ENCODE data around the genes OR1D2, OR1A1 and TAX1BP3.

- PRO-cap, result no peak
- RAMPAGE, long total RNA, 4 experiments, result no peak in any of the 4 experiments
Measured at GRCh38 chr17:2383314-2383782, 17.5 kb downstream of the MNT start.

GRCh38 chr17:2398665-2399154 is 2.1 kb downstream of the MNT start:
- PRO-cap, result bidirectional peak, plus-strand start at chr17:2399102, minus-strand start at chr17:2398988
- RAMPAGE, long total RNA, 4 experiments, result no peak in any of the 4 experiments

- PRO-cap, result no peak
- RAMPAGE, long total RNA, 4 experiments, result no peak in any of the 4 experiments
Measured at GRCh38 chr17:2420032-2421040, 19.5 kb upstream of the MNT start.

DNA sequence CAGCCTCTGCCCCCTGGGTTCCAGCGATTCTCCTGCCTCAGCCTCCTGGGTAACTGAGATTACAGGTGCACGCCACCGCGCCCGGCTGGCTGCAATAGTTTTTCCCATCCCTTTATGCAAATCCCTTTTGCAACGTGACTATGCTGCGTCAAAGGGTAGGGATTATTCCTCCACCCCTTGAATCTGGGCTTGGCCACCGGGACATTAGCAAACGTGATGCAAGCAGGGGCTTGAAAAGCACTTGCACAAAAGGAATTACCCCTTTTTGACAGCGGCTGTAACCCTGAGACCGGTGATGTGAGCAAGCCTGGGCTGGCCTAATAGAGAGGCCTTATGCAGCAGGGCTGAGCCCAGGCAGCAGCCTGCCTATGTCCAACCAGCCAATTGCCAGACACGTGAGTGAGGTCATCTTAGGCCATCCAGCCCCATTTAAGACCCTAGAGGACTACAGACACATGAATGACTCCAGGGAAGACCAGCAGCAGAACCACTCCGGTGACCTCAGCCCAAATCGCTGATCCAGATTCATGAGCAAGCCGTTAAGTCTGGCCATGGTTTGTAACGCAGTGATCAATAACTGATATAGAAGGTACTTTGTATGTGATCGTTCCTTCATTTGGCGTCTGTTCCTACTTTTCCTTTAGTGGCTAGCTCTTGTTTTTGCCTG is 30.3 kb upstream of the PAFAH1B1 start:
- PRO-cap, result no peak
- RAMPAGE, long total RNA, 4 experiments, result no peak in any of the 4 experiments

- PRO-cap, result no peak
- RAMPAGE, long total RNA, 4 experiments, result no peak in any of the 4 experiments
Measured at GRCh38 chr17:2685806-2686570, 25.6 kb downstream of the CLUH start.

DNA sequence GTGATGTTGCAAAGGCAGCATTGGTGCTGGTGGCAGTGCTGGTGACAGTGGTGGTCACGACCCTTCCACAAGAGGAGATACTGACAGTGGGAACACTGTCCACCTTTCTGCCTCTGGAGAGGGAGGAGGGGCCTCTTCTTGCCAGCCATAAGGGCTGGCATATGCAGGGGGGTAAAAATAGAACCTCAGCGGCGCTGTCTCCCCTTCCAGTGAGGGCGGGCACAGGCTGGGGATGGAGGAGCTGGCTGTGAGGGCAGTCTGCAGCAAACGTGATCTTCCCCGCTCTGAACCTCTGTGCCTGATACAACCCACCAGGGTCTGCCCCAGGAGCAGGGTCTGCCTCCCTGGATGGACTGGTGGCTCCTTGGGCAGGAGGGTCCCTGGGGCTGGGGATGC is 3.4 kb downstream of the RAP1GAP2 start:
- PRO-cap, result no peak
- RAMPAGE, long total RNA, 4 experiments, result no peak in any of the 4 experiments

DNA sequence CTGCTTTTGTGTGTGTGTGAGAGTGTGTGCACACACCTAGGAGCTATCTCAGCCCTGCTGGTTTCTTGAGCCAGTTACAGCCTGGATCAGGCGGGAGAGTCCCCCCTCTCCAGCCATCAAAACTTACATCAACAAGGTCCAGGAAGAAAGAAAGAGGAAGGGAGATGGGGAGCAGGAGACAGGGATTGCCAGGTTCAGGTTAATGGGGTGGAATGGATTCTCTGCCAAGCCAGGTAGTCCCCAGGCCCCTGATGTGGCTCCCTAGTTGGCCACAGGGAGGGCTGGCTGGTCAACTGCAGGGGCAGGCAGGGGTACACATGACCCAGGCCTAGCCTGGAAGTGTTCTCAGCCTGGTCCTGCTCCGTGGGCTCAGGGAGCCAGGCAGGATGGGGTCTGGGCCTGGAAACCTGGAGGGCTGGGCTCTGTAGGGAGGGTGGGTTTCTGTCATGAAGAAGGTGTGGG is 107.3 kb downstream of the RAP1GAP2 start:
- PRO-cap, result no peak
- RAMPAGE, long total RNA, 4 experiments, result no peak in any of the 4 experiments

DNA sequence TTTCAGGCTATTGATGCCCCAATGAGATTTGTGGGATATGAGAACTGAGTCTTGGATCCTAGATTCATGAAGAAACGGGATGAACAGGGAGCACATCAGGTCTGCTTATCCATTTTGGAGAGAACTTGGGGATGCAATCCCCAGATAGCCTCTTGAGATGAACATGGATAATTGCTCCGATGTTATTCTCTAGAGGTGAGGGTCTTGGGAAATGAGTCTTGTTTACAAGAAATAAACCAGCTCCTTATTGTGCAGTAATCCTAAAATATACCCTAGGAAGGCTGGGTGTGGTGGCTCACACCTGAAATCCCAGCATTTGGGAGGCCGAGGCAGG is at the start of gene OR1D2:
OR1D2 (minus strand) TSS at position 116 of the 334 bp plus-strand sequence.
- PRO-cap, result no peak
- RAMPAGE, long total RNA, 4 experiments, result no peak in any of the 4 experiments

DNA sequence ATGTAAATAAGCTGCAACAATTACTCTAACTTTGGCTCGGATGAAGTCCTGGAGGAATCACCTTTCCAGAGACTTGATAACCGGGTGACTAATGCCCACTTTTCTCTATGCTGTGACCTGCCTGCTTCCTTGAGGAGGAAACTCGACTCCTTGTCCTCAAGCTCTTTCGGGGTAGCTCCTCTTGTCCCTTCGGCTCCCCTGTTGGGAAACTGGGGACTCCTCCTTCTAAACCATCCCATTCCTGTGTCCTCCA is at the start of gene OR1A1:
OR1A1 (plus strand) TSS at position 179 of the 253 bp plus-strand sequence.
- PRO-cap, result no peak
- RAMPAGE, long total RNA, 4 experiments, result no peak in any of the 4 experiments

DNA sequence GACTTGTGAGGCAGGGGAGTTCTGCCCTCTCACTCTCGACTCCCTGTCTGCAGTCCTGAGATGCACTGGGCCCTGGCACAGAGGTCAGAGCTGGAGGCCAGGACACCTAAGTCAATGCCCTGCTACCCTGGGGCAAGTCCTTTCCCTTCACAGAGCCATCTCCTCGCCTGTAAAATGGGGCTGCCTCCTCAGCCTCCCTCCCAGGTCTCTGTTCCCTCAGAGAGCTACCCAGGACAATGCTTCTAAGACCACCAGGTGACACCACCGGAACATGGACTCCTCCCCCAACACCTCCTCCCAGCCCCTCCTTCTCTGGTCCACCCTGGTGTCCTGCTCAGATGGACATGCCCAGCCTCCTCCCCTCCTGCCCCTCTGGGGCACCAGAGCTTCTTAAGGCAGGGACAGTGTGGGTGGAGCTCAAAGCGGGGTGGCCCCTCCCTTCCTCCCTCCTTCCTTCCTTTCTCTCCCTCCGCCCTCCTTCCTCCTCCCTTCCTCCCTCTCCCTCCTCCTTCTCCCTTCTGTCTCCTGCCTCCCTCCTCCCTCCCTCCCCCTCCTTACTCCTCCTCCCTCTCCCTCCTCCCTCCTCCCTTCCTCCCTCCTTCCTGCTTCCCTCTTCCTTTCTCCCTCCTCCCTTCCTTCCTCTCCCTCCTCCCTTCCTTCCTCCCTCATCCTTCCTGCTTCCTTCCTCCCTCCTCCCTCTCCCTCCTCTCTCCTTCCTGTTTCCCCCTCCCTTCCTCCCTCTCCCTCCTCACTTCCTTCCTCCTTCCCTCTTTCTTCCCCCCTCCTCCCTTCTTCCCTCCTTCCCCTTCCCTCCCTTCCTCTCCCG is 22.7 kb downstream of the TRPV3 start:
- PRO-cap, result unidirectional peak, minus-strand start at position 366 of the sequence
- RAMPAGE, long total RNA, 4 experiments, result no peak in any of the 4 experiments

DNA sequence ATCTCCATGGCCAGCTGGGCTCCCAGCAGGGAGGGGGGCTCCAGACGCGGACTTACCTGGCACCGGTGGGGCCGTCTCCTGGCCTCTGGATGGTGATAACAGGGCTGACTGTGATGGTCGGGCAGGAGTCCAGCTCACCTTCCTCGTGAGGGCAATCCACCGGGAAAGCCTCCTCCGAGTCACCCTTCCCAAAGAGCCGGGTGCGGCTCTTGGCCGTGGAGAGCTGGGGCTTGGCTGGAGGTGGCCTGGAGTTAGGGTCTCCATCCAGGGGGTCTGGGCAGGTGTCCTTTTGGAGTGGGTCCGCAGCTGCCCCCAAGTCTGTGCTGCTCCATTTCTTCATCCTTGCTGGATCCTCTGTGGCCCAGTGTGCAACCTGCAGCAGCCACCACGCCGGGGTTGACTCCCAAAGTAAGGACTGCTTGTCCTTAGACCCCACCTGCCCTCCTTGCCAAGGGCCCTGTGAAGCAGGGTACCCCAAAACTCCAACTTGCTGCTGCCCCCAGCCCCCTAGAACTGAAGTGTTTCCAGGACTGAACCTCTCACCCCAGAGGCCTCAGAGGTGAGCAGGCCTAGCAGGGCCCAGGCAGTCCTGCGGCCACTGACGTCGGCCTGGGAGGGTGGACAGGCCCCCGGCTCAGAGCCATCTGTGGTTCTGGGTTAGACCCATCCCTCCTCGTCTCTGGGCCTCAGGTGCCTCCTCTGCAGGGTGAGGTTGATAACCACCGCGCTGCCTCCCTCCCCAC is 17.0 kb downstream of the TRPV1 start:
- PRO-cap, result no peak
- RAMPAGE, long total RNA, 4 experiments, result start-site peak on the minus strand in 1 of 4 experiments, centred at position 286 of the sequence, 9 reads per replicate

DNA sequence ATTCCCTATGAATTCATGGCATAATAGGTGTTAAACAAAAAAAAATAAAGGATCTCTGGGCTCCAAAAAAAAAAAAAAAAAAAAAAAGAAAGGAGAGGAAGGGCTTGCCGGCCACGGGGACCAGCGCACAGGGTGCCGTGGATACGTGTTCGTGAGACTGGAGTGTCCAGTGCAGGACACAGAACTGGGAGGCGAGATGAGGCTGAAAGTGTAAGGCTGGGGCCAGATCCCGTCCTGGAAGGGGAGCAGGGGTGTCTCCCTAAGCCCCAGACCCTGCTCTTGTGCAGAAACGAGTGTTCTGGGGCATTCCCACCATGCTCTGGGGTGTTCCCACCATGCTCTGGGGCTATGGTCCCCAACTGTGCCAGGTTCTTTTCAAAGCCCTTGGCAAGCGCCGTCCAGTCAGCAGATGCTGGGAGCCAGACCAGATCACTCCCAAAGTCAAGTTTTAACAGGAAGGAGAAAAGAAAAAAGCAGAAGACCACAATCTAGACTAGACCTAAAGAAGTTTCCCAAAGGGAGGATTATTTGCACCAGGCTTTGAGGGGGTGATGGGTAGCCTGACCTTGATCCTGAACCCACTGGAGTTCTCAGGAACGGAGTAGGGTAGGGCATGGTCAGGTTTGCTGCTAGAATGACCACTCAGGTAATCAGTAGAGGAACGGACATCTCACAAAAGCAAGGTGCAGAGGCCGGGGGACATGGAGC is 2.5 kb downstream of the TAX1BP3 start:
- PRO-cap, result no peak
- RAMPAGE, long total RNA, 4 experiments, result no peak in any of the 4 experiments

GRCh38 chr17:3667859-3668709 is at the start of gene TAX1BP3:
Gene TAX1BP3 (minus strand): TSS chr17:3668578.
- PRO-cap, result bidirectional peak, plus-strand start at chr17:3668112, minus-strand start at chr17:3667988; bidirectional peak, plus-strand start at chr17:3668812, minus-strand start at chr17:3668578
- RAMPAGE, long total RNA, 4 experiments, result start-site peak on the minus strand in 3 of 4 experiments, at chr17:3668559-3668609 at its widest, 152 to 390 reads per replicate

GRCh38 chr17:3693810-3694239 is 2.1 kb downstream of the P2RX5 start:
- PRO-cap, result no peak
- RAMPAGE, long total RNA, 4 experiments, result no peak in any of the 4 experiments

- PRO-cap, result unidirectional peak, minus-strand start at chr17:3738632
- RAMPAGE, long total RNA, 4 experiments, result no peak in any of the 4 experiments
Measured at GRCh38 chr17:3738489-3739112, 14.9 kb downstream of the HASPIN start.

DNA sequence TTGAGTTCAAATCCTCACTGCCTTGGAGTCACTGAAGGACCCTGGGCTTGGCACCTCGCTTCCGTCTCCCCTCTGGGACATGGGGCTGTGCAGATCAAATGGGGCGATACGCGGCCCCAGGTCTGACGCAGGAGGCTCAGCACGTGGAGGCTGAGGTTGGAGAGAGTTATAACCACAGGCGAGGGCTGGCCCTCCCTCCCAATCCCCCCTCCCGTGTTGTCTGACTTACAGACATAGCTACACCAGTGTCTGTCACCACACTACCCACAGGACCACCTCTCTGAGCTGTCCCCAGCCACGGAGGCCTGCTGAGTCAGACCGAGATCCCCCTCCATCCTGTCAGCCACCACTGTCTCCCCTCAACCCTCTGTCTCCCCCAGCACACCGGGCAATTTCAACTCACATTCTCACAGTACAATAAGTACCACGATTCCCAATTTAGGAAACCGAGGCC is 4.6 kb downstream of the ITGAE start:
- PRO-cap, result no peak
- RAMPAGE, long total RNA, 4 experiments, result no peak in any of the 4 experiments

DNA sequence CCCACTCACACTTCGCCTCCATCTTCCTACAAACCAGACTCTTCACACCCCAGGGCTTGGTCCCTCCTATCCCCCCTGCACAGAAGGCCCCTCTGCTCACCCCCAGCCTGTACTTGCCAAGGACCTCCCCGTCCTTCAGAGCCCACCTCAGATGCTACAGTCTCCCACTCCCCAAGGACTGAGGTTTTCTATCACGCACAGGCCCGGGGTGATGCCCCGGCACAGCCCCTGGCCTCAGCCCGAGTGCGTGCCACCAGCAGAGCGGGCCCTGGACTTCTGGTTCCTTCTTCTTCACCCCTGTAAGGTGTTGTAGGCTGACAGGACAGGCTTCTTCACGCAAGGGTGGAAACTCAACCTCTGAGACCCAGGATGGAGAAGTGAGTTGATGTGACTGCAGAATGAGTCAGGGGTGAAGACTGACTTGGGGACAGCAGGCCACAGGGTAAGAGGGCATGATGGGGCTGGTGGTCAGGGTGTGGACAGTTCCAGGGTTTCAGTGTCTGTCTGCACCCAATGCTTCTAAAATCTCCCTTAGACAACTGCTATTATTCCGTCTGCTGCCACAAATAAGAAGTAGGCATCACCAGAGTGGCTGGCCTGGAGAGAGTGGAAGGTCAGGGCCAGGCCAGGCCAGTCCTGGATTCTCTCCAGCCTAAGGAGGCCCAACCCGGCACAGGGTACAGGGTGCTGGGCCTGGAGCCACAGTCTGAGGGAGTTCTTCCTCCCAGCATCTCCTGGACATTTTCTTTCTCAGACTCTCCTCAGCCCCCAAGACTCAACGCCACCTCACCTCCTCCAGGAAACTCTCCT is 2.4 kb downstream of the ITGAE start:
- PRO-cap, result no peak
- RAMPAGE, long total RNA, 4 experiments, result no peak in any of the 4 experiments

- PRO-cap, result no peak
- RAMPAGE, long total RNA, 4 experiments, result no peak in any of the 4 experiments
Measured at GRCh38 chr17:3802187-3803356, 1.6 kb upstream of the ITGAE start.

GRCh38 chr17:3865840-3866337 is 19.8 kb upstream of the NCBP3 start:
- PRO-cap, result no peak
- RAMPAGE, long total RNA, 4 experiments, result no peak in any of the 4 experiments

DNA sequence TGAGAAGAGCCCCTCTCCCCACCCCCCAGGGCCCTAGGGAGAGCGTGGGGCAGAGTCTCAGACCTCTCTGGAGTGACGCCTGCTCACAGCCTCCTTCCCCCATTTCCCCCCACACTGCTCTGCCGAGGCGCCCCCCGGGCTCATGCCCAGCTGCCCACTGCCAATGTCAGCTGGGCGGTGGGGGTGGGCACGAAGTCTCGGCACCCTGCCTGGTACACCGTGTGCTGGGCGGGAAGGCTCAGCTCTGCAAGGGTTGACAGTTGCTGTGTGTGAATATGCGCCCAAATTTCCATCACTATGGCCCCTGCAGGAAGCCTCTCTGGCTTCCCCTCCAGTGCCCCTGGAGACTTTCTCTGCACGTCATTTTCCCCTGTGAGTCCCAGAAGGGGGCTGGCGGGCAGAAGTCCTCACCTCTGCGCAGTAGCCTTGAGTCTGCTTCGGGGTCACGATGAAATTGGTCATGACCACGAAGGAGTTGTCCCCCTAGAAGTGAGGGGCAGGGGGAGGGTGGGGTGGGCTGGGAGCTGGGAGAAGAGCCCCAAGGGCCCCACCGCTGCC is 11.7 kb upstream of the CAMKK1 start:
- PRO-cap, result no peak
- RAMPAGE, long total RNA, 4 experiments, result no peak in any of the 4 experiments

Measured in gastroesophageal sphincter (tissue), 4 donors.